ENCODE measurements around a stretch of chr9.

GRCh38 chr9:93267503-93268290, 83.8 kb downstream of the WNK2 start:
- PRO-cap = no peak
- RAMPAGE, long total RNA, 2 experiments = no peak in any of the 2 experiments

DNA sequence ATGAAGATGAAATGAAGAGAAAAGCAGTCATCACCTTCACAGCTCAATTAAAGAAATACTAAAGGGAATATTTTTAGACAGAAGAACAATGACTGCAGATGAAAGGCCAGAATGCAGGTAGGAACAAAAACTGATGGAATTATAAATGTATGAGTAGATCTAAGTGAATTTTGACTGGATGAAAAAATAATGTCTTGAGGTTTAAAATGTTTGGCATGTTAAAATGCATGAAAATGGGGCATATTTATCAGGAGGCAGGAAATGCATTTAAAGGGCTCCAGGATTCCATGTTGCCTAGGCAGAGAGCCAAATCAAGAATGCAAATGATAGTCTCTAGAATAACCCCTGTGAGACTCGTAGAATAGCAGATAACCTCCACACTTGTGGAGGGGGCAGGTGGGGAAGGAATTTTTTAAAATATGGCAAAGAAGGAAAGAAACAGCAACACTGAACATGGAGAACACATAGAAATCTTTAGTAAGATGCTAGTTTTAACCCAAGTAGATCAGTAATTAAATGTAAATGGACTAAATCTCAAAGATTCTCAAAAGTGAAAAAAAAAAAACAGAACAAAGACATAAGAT, 98.1 kb downstream of the WNK2 start:
- PRO-cap = no peak
- RAMPAGE, long total RNA, 2 experiments = no peak in any of the 2 experiments

GRCh38 chr9:93444276-93444712, 7.2 kb upstream of the FAM120A start:
- PRO-cap = no peak
- RAMPAGE, long total RNA, 2 experiments = no peak in any of the 2 experiments

GRCh38 chr9:93445732-93446305, 5.7 kb upstream of the FAM120A start:
- PRO-cap = no peak
- RAMPAGE, long total RNA, 2 experiments = no peak in any of the 2 experiments

GRCh38 chr9:93529144-93529723, 47.1 kb upstream of the PHF2 start:
- PRO-cap = no peak
- RAMPAGE, long total RNA, 2 experiments = no peak in any of the 2 experiments

GRCh38 chr9:93549558-93550041, 26.8 kb upstream of the PHF2 start:
- PRO-cap = no peak
- RAMPAGE, long total RNA, 2 experiments = no peak in any of the 2 experiments

DNA sequence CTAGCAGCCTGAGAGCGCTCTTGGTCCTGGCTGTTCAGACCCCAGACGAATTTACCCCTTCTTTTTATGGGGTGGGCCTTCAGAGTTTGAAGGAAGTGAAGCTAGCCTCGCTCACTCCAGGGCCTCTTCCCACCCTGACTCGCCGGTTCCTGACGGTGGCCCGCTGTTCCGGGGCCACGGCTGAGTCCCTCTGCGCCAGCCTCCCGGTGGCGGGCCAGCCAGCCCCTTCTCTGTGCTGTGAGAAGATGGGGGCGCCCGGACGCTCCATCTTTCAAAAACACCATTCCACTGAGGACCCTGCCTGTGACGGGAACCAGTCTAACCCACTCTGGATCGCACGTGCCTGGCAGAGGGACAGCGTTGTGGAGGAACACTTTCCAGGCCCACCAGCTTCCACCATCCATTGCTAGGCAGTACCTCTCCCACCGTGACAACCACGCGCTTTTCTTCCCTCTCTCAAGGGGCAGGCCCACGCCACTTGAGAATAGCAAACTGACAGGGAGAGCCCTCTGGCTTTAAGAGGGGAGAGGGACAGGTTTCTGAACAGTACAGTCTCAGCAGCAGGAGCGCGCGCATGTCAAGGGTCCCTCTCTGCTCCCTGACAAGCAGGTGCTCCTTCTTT, 9.4 kb upstream of the PHF2 start:
- PRO-cap = no peak
- RAMPAGE, long total RNA, 2 experiments = no peak in any of the 2 experiments

- PRO-cap = bidirectional peak, plus-strand start at chr9:93575819, minus-strand start at chr9:93575788; bidirectional peak, plus-strand start at chr9:93575895, minus-strand start at chr9:93575865; bidirectional peak, plus-strand start at chr9:93576404, minus-strand start at chr9:93576060
- RAMPAGE, long total RNA, 2 experiments = no peak in any of the 2 experiments
Observed at GRCh38 chr9:93575673-93576230, 632 bp upstream of the PHF2 start.

- PRO-cap = no peak
- RAMPAGE, long total RNA, 2 experiments = no peak in any of the 2 experiments
Observed at GRCh38 chr9:93664089-93664881, 87.9 kb downstream of the PHF2 start.

DNA sequence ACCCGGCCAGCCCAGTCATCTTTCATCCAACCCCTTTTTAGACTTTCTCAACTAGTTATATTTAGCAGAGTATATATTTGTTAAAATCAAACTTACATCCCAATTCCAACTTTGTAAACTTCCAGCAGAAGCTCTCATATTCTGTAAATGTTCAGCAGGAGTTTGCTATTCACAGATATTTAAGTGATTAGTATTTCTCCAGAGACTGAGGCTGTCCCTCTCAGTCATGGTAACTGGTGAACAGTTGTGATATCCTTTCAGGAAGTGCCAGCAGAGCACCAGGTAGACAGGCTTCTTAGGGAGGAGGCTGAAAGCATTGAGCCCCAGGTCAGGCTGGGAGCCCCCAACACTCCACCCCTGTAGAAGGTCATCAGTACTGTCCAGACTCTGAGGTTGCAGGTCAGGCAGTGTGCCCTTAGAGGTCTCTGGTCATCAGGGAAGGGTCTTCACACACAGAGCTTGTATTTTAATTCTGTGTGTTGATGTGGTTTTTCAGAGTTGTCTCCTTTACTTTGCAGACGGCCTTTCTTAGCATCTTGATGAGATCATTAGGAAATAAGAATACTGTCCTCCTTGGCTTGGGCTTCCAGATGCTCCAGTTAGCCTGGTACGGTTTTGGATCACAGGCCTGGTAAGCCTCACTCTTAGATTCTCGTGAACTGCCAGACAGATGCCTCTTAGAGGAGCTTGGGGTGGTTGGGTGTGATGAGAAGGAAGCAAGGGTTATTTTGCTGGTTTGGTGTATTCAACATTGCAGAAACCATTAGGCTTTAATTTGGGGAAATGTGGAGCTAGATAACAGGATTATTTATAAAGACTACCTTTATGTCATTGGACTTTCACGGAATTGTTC, 79.3 kb downstream of the MFSD14B start:
- PRO-cap = no peak
- RAMPAGE, long total RNA, 2 experiments = no peak in any of the 2 experiments

- PRO-cap = no peak
- RAMPAGE, long total RNA, 2 experiments = no peak in any of the 2 experiments
Observed at GRCh38 chr9:94800839-94801122, 74.3 kb downstream of the AOPEP start.

GRCh38 chr9:94874331-94874878, 147.9 kb downstream of the AOPEP start:
- PRO-cap = no peak
- RAMPAGE, long total RNA, 2 experiments = no peak in any of the 2 experiments

GRCh38 chr9:94937413-94937989, 211.0 kb downstream of the AOPEP start:
- PRO-cap = unidirectional peak, plus-strand start at chr9:94937733
- RAMPAGE, long total RNA, 2 experiments = no peak in any of the 2 experiments

DNA sequence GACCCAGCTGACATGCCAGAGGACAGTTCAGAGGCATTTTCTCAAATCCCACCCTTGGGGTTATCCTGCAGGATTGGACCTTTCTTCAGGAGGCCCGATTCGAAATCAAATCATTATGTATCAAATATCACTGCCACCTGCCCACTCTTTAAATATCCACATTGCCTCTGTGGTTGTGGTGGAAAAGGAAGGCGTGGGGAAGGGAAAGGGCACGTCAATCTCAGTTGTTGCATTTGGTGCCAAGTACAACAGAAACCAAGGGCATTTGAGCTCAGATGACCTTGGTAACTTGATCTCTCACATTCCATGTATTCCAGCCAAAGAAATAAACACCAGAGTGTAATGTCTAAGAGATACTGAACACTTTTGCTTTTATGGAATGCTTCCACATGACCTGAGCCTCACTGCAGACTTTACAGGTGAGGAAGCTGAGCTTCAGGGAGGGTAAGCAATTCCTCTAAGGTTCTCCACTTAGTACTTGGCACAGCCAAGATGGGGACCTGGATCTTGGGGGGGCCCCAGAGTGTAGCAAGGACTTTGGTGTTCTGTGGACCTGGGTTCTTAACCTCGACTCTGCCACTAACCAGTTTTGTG, 224.4 kb downstream of the AOPEP start:
- PRO-cap = no peak
- RAMPAGE, long total RNA, 2 experiments = no peak in any of the 2 experiments

DNA sequence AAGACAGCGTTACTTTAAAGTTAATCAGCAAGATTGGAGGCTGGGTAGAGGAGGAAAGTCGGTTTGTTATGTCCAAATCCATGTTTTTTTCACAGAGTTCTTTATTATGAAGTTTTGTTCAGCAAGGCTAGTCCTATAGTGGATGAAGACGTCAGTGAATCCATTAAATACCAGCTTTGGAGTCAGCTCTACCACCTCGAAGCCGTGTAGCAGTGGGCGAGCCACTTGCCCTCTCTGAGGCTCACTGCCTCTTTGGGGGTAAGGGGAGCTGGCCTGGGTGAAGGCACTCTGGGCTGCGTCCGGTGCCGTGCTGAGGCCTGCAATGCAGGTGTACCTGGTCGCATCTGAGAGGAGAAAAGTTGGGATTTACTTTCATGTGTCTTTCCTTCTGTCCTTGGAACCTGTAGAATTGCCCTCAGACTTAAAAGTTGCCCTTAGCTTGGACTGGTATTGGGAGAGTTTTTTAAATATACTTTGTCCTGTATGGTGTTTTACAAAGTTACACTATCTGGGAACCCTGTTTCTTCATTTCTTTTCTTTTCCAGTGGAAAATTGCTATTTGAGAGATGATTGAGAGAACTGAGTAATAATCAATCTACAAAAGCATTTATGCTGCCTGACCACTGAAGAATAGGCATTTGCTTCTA, 266.1 kb downstream of the AOPEP start:
- PRO-cap = no peak
- RAMPAGE, long total RNA, 2 experiments = no peak in any of the 2 experiments

DNA sequence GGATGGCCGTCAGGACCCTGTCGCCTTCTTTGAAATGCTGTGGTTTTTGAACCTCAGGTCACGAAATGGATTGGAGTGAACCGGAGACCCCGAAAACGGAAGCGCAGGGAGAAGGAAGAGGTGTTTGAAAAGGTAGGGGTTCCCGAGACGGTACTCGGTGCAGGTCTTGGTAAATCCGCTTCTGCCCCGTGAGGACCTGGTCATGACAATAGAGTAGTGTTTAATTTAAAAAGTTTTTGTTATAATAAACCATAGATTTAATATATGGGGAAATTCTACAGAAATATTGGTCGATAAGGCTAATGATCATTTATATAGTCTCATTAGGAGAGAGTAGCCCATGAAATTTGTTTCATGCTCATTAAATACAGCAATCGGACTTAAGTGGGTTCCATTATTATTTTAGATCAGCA, 279.0 kb downstream of the AOPEP start:
- PRO-cap = no peak
- RAMPAGE, long total RNA, 2 experiments = no peak in any of the 2 experiments

- PRO-cap = no peak
- RAMPAGE, long total RNA, 2 experiments = no peak in any of the 2 experiments
Observed at GRCh38 chr9:95021580-95022178, 295.2 kb downstream of the AOPEP start.

- PRO-cap = no peak
- RAMPAGE, long total RNA, 2 experiments = no peak in any of the 2 experiments
Observed at GRCh38 chr9:95030288-95030866, 287.1 kb downstream of the FANCC start.

DNA sequence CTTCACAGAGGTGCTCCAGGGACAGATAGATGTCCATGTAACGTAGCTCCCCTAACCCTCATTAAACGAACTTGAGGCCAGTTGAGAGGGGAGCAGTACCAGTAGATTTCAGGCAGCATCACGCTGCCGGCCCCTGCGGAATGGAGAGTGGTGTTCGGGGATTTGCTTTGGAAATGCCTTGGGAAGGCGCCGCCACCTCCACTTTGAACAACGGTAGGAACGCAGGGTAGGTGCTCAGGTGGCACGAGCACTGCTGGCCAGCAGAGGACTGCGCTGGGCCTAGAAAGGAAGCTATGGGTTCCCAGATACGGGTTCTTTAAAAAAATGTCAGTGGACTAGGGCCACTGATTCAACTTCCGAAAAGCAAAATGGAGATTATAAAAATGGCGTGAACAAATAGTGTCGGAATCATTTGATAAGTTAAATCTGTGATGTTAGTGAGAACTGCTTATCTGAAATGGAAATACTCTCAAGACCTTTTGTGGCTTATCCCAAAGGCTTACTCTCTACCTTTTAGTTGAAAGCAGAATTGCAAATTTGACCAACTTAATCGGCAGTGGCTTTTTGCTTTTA, 271.7 kb downstream of the FANCC start:
- PRO-cap = no peak
- RAMPAGE, long total RNA, 2 experiments = no peak in any of the 2 experiments

DNA sequence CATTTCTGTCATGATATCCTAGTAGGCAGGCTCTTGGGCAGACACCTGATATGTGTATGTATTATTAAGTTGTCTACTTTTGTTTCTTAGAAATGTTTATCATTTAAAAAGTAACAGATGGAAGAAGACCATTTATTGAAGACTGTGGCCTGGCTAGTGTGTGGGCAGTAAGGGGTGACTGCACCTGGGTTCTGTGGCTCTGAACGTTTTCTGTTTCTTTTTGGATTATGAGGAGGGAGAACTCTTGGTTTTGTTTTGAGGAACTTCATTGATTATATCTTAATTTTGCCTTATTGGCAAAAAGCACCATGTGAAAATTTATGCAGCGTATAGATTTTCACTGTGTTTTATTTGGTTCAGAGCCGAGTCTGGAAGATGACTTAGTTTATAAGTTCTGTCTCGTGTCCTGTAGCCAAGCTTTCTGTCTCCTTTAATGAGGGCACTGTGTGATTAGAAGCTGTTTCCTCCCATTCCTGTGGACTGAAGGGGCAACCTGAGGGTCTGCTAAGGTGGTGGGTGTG, 262.3 kb downstream of the FANCC start:
- PRO-cap = no peak
- RAMPAGE, long total RNA, 2 experiments = no peak in any of the 2 experiments